Brain (tissue), 1 donor: Measurements from ENCODE around the genes TRNT1, ITPR1, ARL8B and GRM7.

GRCh38 chr3:74498-75347 lies 121.8 kb upstream of the CHL1 start:
- RRBS = no CpG with 5 or more reads among the region's 4 CpGs

GRCh38 chr3:3126075-3127145 lies at the start of gene TRNT1:
Gene TRNT1 (plus strand): TSS chr3:3126940.
- RRBS = 2% methylated on average over 49 of the region's 89 CpGs

DNA sequence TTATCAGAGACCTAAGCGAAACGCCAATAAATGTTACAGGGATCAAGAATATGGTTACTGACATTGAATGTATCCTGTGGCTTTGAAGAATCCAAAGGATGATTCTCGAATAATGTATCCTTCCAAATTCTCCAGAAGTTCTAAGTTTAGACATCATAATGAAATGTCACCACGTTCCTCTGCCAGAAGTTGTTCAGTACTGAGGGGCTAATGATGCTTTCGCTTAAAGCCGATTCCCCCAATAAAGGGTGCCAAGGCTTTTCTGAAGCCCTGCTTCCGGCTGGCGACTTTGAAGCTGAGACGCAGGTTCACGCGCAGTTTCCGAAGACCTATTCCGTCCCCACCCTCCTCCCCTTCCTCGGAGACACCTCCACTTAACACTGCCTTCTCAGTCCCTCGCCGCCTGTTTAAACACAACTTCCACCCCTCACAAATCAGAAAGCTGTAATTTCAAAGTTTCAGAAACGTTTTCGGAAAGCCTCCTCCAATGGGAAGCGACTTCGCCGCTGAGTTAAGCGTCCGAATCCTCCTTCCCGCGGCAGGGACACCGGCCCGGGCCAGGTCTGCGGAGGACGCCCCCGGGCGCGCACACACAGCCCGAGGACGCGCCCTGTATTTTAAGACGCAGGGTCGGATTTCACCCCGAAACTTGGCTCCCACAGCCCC lies 733 bp upstream of the LRRN1 start:
- RRBS = no CpG with 5 or more reads among the region's 38 CpGs

GRCh38 chr3:4492629-4493644 lies at the start of gene ITPR1:
Gene ITPR1 (plus strand): TSS chr3:4493348.
- RRBS = under 1% methylated on average over 11 of the region's 63 CpGs

DNA sequence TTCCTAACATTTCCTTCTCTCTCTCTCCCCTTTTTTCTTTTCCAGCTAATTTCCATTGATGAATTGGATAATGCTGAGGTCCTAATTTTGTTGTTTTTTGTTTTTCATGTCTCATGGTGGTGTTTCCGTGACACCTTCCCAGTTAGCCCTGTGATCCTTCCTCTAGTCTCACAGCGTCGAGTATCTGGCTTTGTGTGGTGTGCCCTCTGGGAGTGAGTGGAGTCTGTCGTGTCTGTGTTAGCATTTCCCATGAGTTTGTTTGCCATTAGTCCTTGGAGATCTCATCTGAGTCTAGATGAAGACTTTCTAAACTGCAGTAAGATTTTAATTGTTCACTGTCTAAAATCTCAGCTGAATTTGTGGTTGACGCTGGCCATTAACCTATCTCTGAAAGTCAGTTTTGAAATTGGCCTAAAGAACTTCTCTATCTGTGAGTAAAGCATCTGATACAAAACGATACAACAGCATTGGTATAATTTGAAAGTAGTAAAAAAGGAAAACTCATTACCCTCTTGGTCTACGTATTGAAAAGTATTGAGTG lies 224.2 kb downstream of the ITPR1 start:
- RRBS = no CpG with 5 or more reads among the region's 7 CpGs

GRCh38 chr3:4739306-4740061 lies 239.8 kb upstream of the BHLHE40 start:
- RRBS = no CpG with 5 or more reads among the region's 6 CpGs

- RRBS = no CpG with 5 or more reads among the region's 6 CpGs
Observed at GRCh38 chr3:4807373-4807697, 171.9 kb upstream of the BHLHE40 start.

GRCh38 chr3:4818556-4819542 lies 160.4 kb upstream of the BHLHE40 start:
- RRBS = no CpG with 5 or more reads among the region's 19 CpGs

DNA sequence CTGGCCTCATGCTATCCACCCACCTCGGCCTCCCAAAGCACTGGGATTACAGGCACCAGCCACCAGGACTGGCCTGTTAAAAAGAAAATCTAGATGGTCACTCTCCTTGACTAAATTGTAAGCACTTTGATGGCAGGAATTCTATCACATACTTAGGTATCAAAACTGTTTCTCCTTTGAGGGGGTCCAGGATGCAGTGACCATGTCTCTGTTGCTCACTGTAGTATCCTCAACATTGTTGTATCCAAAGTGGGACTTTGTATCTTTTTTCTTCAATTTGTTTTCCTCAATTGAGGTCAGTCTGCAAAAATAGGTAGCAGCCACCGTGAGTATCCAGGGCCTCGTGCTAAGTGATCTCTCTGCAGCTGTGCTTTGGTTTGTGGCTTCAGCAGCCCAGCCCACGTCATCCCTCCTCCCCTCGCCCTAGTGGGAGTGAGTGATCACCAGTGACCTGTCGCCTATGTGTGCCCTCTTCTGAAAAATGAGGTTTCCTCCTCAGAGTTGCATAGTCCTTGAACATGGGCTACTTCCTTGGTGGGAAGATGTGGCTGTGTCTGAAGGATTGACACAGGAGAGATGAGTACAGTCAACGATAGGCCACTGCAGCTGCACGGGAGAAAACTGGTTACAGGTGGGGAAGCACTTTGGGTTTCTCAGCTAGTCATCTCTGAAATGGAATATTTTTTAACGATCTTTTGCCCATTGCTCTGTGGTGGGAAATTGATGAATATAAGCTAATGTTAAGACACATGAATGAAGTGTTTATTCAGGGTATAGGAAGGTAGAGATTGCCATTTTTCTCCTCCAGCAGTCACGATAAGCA lies 144.9 kb upstream of the BHLHE40 start:
- RRBS = no CpG with 5 or more reads among the region's 10 CpGs

GRCh38 chr3:4849969-4851380 lies 128.8 kb upstream of the BHLHE40 start:
- RRBS = no CpG with 5 or more reads among the region's 9 CpGs

- RRBS = 2% methylated on average over 3 of the region's 23 CpGs
Observed at GRCh38 chr3:4978724-4979051, 549 bp upstream of the BHLHE40 start.

GRCh38 chr3:5002568-5002847 lies 23.3 kb downstream of the BHLHE40 start:
- RRBS = no CpG with 5 or more reads among the region's 8 CpGs

GRCh38 chr3:5016438-5016879 lies 37.2 kb downstream of the BHLHE40 start:
- RRBS = no CpG with 5 or more reads among the region's 6 CpGs

DNA sequence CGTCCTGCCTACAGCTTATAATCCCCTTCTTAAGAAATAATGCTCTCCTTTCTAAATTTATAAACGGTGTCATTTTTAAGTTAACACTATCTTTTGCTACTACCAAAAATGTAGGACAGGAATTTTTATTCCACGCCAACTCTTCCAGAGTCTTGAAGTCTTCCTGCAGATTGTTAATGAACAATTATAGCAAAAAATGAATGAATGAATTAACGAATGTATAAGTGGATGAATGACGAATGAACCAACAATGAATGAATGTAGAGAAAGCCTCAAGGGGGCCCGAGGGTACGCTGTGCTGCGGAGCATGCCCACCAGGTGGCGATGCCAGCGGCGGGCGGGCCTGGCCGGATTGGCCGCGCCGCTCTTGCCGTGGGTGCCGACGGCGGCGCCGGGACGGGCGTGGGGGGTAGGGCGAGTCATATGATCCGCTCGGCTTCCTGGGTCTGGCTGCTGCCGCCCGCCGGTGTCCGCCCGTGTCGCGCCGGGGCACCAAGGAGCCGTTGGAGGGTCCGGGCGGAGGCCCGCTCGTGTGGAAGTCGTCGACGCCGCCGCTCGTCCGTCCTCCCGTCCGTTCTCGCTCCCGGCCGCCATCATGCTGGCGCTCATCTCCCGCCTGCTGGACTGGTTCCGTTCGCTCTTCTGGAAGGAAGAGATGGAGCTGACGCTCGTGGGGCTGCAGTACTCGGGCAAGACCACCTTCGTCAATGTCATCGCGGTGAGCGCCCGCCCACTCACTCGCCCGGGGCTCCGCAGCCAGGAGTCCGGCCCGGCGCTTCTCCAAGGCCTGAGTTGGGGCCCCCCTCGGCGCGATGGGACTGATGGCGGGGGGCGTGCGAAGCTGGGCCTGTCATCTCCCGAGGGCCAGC lies at the start of gene ARL8B:
Gene ARL8B (plus strand): TSS at position 422 of the 869 bp plus-strand sequence.
- RRBS = 1% methylated on average over 31 of the region's 77 CpGs

DNA sequence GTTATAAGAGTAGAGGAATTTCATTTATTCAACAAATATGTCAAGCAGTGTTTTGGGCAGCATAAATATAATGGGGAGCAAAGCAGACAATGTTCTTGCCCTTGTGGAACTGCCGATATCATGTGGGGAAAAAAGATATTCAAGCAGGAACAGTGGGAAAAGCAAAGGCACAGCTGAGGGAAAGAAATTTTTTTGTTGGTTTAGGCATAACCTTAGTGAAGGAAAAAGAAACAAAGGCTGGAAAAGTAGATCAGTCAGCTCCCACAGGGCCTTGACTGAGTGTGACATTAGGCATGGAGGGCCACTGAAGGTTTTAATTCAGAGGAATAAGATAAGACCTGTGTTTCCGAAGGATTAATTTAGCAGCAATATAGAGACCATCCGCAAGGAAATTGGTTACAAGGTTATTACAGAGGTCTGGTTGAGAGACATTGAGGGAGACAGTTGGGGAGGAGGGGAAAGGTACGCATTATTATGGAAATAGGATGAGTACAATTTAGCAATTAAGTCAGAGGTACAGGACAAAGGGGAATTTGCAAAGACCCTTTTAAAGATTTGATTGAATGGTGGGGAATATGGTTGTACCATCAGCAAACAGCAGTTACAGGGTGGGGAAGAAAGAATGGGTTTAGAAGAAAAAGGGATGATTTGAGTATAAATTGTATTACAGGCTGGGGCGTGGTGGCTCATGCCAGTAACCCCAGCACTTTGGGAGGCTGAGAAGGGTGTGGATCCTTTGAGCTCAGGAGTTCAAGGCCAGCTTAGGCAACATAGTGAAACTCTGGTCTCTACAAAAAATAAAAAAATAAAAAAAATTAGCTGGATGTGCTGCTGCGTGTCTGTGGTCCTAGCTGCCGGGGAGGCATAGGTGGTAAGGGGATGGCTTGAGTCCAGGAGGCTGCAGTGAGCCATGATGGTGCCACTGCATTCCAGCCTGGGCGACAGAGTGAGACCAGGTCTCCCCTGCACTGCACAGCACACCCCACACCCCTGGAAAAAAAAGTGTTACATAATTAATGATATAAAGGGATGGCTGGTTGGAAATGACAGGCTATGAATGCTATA lies 11.2 kb downstream of the ARL8B start:
- RRBS = no CpG with 5 or more reads among the region's 8 CpGs

- RRBS = 2% methylated on average over 34 of the region's 77 CpGs
Observed at GRCh38 chr3:5187986-5188957, 765 bp downstream of the EDEM1 start.

DNA sequence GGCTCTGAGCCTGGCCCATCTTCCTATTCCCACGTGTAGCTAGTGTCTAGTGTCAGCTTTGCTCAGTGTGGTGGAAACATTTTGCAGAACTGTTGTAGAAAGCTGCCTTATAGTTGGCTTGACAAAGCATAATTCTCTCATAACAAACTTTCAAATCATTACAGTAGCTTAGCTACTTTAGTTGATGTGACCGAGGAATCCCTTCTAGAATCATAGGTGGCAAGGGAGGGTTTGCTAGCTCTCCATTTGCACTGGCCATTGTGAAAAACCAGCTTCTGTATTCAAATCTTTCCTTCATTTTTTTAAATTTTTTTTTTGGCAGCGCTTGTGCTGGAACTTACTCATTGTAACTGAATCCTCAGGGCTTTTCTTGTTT lies 31.0 kb downstream of the EDEM1 start:
- RRBS = no CpG with 5 or more reads among the region's 3 CpGs

DNA sequence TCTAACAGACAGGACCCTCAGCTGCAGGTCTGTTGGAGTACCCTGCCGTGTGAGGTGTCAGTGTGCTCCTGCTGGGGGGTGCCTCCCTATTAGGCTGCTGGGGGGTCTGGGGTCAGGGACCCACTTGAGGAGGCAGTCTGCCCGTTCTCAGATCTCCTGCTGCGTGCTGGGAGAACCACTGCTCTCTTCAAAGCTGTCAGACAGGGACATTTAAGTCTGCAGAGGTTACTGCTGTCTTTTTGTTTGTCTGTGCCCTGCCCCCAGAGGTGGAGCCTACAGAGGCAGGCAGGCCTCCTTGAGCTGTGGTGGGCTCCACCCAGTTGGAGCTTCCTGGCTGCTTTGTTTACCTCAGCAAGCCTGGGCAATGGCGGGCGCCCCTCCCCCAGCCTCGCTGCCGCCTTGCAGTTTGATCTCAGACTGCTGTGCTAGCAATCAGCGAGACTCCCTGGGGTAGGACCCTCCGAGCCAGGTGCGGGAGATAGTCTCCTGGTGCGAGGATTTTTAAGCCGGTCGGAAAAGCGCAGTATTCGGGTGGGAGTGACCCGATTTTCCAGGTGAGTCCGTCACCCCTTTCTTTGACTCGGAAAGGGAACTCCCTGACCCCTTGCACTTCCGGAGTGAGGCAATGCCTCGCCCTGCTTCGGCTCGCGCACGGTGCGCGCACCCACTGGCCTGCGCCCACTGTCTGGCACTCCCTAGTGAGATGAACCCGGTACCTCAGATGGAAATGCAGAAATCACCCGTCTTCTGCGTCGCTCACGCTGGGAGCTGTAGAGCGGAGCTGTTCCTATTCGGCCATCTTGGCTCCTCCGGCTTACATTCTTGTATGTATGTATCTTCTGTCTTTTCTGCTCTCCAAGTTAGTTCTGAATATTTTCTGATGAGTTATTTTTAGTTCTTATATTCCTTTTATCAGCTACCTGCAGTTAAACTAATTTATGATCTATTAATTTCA lies 370.5 kb upstream of the GRM7 start:
- RRBS = no CpG with 5 or more reads among the region's 35 CpGs

DNA sequence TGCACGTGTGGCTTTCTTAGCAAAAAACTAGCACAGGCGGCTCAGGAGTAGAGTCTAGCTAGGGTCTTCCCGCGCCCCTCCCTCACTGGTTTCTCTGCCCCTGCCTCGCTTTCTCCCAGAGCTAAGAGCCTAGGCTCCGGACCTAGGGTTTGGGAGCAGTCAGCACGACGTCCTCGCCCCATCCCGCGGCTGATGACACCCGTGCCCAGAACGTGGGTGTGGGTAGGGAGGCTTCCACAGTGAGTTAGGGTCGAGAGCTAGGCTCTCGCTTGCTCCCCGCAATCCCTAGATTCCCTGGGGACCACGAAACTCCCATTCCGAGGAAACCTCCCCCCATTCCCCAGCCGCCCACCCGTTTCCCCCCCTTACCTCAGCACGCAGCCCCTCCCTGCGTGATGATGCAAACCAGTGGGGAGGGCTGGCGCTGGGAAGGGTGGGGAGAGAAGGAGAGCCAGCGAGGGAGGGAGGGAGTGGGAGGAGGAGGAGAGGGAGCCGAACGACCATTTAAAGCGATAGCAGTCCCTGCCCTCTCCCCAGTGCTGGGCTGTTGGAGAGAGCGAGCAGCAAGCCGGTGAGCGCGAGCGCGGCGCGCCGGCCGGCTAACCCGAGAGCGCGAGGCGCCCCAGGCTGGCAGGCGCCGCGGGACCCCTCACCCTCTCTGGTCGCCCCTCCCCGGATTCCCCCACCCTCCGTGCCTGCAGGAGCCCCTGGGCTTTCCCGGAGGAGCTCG lies at the start of gene GRM7:
Gene GRM7 (plus strand): TSS at position 536 of the 730 bp plus-strand sequence.
- RRBS = 3% methylated on average over 10 of the region's 49 CpGs